Bronchus fibroblast of lung (primary cell): ENCODE measurements around the gene QKI.

DNA sequence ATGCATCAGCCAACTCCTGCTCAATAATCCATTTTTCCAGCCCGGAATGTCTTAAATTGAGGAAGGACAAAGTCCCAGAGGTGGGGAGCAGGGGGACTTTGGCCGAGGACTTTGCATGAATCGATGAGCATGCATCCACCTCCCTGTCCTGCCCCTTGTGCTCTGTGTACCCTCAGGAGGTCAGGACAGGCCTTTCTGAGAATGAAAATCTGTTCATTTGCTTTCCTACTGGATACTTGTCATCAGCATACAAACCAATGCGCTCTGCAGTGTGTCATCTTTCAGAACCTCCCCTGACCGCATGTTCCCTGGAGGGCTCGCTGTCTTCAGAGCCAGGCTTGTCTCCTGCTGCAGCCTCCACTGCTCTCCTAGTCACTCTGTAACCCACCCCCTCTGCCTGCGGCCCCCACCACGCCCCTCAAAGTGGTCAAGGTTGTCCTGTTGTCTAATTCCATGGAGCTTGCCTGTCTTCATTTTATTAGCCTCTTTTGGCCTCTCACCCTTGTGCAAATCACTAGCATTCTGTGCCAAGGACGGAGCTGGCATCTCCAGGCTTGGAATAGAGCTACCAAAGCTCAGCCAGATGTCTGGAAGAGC is 2.7 kb downstream of the PLG start:
- RAMPAGE, long total RNA = no peak

DNA sequence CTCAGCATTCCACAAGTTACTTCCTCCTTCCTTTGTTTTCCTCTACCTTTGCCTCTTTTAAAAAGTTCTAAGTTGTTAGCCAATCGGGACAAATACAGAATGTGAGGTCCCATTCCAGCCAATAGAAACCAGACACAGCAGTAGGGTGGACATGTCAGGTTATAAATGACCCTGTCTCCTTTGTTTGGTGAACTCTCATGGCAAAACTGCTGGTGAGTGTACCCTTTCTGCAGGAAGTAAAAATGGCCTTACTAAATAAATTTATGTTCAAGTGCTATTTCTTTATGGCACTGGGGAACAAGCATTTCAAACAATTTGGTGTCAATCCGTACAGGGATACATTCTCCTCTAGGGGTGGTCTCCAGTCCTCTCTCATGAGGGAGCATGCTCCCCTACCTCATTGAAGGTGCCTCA is 86.3 kb downstream of the PLG start:
- RAMPAGE, long total RNA = no peak

- RAMPAGE, long total RNA = no peak
Measured at GRCh38 chr6:160973343-160973861, 18.2 kb upstream of the MAP3K4 start.

DNA sequence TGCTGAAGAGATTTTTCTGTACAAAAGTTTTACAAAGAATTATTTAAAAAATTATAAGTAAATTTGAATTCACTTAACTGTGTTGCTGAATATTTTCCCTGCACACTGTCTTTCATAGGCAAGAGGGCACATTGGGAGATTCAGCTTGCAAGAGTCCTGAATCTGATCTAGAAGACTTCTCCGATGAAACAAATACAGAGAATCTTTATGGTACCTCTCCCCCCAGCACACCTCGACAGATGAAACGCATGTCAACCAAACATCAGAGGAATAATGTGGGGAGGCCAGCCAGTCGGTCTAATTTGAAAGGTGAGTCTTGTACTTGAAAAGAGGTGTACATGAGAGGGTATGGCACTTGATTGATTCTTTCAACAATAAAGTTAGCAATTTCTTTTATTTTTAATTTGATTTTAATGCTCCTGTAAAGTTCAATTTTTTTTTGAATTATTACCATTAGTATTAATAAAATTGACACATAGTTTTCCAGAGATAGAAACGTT is 42.6 kb downstream of the MAP3K4 start:
- RAMPAGE, long total RNA = no peak

- RAMPAGE, long total RNA = no peak
Measured at GRCh38 chr6:161079609-161079916, 88.0 kb downstream of the MAP3K4 start.

- RAMPAGE, long total RNA = no peak
Measured at GRCh38 chr6:161111808-161112211, 120.2 kb downstream of the MAP3K4 start.

- RAMPAGE, long total RNA = no peak
Measured at GRCh38 chr6:161133909-161134790, 139.7 kb downstream of the AGPAT4 start.

DNA sequence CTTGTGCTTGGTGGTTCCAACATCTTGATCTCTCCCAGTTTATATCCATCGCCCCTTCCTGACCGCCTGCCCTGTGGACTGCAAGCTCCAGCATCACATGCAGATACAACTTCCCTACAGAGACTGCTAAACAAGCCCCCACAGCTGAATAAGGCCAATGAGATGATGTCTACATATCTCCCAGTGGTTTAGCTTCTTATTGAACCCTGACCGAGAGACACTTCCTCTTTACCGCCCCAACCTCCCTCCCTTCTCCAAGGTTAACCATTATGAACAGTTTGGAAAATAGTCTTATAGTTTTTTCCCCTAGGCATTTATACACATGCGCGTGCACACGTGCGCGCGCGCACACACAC is 103.8 kb downstream of the AGPAT4 start:
- RAMPAGE, long total RNA = no peak

- RAMPAGE, long total RNA = no peak
Measured at GRCh38 chr6:161369174-161369711, 95.4 kb upstream of the AGPAT4 start.

DNA sequence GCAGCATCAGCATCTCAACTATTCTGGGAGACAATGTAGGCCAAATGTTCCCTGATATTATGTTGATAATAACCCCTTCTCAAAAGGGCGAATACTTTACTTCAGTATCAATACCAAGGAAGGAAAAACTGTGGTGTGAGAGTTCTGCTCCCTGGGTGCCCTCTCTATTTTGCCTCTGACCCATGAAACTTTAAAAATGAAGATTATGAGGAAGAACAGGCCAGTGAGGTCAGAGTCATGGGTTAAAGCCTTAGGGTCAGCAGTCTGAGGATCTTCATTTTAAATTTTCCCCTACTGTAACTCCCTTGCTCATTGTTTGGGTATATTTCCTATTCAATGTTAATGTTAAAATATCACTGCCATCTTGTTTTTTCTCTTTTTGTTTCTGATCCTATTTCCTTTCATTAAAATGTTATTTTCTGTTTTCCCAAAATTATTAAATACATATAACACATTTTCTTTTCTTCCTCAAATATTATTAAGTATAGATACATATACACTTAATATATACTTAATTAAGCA is 47.9 kb downstream of the PRKN start:
- RAMPAGE, long total RNA = no peak

- RAMPAGE, long total RNA = no peak
Measured at GRCh38 chr6:162728145-162728522, 360 bp downstream of the PACRG start.

DNA sequence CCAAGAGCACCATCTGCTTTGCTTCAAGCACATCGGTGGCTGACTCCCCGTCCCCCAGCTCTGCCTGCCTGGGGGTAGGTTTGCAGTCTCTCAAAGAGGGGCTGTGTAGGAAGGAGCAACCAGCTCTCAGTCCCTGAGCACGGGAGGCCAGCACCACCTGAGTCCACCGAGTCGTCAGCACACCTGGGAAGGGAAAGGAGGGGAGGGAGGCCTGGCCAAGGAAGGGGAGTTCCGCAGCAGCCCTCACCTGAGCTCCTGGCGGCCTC is 78.4 kb upstream of the QKI start:
- RAMPAGE, long total RNA = no peak

- RAMPAGE, long total RNA = no peak
Measured at GRCh38 chr6:163338749-163339587, 75.5 kb upstream of the QKI start.

DNA sequence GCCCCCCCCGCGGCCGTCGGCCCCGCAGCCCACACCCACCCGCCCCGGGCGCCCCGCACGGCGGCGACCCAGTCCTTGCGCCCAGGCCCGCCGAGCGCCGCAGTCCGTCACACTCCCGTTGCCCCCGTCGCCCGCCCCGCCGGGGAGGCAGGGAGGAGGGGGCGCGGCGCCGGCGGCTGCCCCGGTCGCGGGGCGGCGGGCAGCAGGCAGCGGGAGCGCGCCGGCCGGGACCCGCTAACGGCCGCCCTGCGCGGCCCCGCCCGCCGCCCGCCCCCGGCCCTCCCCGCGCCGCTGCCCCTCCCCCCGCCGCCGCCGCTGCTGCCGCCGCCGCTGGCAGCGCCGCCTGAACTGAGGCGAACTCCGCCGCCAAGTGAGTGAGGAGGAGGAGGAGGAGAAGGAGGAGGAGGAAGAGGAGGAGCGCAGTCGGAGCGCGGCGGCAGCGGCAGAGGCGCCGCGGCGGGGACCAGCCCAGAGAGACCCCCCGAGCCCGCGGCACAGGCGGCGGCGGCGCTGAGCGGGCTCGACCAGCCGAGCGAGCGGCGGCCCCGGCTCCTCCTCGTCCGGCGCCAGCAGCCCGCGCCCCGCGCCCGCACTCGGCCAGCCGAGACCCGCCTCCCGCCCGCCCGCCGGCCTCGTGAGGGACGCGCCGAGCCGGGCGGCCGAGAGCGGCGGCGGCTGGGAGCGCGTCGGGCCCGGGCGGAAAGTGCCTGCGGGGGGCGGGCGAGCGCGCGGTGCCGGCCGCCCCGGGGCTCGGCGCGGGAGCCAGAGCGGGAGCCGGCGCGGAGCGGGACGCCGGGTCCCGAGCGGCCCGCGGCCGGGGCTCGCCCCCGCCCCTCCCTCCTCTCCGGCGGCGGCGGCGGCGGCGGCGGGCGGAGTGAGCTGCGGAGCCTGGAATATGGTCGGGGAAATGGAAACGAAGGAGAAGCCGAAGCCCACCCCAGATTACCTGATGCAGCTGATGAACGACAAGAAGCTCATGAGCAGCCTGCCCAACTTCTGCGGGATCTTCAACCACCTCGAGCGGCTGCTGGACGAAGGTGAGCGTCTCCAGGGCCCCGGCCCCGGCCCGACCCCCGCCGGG is at the start of gene QKI:
QKI (plus strand) TSS at position 420 of the 1,081 bp plus-strand sequence.
- RAMPAGE, long total RNA = no peak

DNA sequence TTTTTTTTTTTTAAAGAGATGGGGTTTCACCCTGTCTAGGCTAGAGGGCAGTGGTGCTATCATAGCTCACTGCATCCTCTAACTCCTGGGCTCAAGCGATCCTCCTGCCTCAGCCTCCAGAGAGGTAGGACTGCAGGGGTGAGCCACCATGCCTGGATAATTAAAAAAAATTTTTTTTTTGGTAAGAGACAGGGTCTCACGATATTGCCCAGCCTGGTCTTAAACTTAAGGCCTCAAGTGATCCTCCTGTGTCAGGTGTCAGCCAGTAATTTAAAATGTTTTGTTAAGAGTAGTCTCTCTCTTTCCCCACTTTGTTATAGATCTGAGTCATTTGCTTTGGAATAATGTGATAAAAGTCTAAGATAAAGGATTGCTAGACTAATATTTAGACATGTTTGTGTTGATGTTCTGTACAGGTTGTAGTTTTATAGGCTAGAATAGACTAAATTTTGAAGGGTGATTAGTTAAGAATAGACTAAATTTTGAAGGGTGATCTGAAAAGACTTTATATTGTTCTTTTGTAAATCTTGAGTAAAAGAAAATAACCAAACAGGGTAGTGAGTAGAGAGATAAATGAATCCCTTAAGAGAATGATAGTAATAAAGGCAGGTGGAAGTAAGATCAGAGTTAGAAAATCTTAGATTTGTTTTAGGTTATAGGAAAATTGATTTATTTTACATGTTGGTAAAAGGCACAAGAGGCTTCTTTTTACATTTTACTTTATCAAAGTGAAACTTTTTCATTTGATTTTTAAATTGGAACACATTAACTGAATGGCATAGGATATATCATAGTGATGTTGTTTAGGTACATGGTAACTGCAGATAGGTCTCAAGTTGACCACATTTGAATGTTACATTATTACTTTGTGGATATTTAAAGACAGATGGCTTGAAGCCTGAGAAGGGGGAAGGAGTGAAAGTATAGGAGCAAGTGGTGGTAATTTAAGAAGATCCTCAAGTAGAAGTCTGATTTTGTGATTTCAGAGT is 18.2 kb downstream of the QKI start:
- RAMPAGE, long total RNA = no peak

DNA sequence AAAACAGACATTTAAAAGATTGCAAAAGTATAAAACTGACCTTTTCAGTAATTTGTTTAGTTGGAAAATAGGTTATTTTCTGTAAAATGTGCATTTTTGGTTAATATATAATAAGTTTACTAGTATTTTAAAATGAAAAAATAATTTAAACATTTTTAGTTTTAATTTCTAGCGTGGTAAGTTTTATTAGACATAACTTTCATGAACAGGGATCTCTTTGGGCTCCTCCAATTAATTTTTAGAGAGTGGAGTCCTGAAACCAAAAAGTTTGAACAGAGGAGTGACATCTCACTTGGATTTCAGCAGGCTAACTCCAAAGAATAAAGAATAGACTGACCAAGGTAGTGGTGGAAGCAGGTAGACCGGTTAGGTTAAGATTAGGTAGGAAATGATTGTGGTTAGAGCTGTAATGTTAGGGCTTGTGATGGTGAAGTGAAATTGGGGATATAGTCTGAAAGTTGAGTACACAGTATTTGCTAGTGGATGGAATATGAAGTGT is 27.7 kb downstream of the QKI start:
- RAMPAGE, long total RNA = no peak

DNA sequence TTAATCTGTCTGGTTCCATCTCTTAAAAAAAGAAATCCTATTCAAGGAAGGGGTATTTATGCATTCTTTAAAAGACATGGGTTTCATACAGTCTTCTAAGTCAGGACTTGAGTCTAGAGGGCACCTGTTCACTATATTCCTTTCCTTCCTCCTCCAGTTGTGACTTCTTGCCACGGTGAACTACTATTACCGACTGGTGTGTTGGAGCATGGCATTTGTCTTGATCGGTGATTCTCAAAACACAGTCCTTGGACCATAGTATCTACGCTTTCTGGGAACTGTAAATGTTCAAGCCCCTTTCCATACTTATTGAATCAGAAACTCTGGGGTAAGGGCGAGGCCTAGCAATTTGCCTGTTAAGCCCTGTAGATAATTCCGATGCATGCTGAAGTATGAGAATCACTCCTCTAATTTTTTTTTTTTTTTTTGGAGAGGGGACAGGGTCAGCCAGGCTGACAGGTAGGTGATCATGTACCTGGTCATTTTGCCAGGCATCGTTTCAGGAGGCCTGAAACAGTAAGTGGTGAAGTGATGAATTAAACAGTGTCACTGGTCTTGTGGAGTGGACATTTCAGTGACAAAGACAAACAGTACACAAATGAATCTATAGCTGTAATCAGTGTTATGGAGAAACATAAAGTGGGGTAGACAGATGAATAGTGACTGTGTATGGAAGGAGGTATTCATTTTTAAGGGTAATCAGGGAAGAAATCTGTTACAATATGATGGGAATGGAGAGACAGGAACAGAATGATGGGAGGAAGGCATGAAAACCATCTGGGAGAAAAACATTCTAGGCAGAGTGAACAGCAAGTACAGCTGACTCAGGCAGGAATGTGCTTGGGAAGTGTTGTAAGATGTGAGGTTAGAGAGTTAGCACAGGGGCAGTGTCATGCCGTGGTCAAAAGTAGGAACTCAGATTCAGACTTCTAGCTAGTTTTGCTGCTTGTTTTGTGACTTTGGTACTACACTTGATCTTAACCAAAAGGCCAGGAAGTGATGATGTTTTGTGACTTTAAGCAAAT is 43.0 kb downstream of the QKI start:
- RAMPAGE, long total RNA = no peak

DNA sequence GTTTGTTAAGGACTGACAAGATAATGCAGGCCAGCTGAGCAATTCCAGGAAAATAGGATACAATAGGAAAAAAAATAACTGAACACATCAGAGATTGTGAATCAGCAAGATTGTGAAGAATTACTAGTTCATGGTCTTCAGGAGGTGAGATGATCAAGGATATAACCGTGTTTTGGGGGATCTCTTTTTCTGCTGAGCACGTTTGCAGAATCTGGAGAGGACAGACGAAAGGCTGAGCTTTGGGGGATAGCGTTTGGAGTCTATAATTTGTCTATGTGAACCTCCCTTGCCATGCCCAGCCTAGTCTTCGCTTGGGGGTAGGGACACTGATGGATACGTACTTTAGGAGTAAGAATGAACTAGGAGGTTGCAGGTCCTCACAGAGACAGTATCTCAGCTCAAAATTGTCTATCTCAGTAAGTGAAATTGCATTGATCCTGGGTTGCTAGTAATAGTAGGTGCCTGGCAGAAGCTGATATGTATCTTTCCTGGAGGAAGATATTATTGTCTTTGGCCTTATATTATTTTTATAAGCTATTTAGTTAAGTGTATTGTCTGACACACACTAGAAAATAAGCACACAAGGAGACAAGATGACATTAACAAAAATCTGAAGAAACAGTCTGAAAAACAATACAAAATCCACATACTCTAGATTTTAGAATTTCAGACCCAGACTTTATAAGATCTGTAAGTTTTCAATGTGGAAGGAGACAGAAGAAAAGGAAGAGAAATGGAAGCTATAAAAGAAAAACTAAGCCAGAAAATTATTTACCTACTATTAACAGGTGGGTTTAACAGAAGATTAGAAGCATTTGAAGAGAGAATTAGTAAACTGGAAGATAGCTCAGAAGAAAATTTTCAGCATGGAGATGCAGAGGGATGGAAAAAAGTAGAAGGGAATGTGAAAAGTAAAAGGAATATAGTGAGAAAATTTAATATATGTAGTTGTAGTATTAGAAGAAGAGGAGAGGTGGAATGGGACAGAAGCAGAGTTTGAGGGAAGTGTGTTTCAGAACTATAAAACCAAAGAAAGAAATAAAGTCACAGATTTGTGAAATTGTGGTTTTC is 55.8 kb downstream of the QKI start:
- RAMPAGE, long total RNA = no peak

DNA sequence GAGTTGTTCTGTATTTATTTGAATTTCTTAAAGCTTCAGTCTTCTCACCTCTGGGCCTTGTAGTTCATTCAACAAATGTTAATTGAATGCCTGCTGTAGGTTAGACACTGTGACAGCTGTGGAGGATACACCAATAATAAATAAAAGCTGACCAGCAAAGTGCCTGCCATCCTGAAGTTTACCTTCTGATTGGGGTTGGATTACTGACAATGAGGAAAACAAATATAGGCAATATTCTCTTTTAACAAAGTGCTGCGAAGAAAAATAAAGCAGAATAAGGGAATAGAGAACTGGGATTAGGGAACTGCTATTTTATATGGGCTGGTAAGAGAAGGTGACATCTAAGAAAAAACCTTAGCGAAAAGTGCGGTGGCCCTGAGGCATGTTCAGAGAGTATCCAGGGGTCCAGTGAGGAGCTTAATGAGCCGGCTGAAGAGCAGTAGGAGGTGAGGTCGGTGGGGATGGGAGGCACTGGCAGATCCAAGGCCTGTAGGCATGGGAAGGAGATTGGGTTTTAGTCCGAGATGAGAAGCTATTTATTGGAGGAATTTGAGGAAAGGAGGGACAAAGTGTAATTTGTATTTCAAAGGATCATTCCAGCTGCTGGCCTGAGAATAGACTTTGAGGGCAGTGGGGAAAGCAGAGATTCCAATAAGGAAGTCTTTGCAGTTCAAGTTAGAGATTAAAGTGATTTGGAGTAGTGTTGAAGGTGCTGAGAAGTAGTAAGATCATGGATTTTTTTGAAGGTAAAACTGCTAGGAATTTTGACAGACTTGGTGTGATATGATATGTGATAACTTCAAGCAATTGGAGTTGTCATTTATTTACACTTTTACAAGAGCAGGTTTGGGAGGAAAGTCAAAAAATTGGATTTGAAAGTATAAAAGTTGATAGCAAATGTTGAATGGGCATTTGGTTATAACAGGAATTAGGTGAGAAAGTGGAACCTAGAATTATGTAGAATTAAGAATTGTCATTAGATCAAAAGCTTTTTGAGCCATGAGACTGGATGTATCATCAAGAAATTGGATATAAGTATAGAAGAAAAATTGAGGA is 123.9 kb downstream of the QKI start:
- RAMPAGE, long total RNA = no peak

- RAMPAGE, long total RNA = no peak
Measured at GRCh38 chr6:163548522-163549293, 134.2 kb downstream of the QKI start.